Cardiac fibroblast (primary cell): ENCODE data around the gene HLX.

DNA sequence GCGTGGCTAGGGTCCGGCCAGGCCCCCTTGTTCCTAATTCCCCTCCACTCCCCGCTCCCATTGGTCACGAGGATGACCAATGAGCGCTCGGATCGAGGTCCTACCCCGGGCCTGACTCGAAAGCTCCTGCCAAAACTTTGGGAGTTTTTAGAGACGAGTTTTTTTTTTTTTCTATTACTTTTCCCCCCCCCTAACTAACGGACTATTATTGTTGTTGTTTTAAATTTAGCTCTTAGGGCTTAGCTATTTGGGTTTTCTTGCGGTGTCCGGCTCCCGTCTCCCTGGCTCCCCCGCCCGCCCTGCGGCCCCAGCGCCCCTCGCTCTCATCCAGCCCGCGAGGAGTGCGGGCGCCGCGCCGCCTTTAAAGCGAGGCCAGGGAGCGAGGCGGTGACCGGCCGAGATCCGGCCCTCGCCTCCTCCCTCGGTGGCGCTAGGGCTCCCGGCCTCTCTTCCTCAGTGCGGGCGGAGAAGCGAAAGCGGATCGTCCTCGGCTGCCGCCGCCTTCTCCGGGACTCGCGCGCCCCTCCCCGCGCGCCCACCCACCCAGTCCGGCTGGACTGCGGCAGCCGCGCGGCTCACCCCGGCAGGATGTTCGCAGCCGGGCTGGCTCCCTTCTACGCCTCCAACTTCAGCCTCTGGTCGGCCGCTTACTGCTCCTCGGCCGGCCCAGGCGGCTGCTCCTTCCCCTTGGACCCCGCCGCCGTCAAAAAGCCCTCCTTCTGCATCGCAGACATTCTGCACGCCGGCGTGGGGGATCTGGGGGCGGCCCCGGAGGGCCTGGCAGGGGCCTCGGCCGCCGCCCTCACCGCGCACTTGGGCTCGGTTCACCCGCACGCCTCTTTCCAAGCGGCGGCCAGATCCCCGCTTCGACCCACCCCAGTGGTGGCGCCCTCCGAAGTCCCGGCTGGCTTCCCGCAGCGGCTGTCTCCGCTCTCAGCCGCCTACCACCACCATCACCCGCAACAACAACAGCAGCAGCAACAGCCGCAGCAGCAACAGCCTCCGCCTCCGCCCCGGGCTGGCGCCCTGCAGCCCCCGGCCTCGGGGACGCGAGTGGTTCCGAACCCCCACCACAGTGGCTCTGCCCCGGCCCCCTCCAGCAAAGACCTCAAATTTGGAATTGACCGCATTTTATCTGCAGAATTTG, at the start of gene HLX:
Gene HLX, plus strand, starts transcription at position 174 of the 1,147 bp plus-strand sequence.
- RRBS = 1% methylated on average over 38 of the region's 106 CpGs

DNA sequence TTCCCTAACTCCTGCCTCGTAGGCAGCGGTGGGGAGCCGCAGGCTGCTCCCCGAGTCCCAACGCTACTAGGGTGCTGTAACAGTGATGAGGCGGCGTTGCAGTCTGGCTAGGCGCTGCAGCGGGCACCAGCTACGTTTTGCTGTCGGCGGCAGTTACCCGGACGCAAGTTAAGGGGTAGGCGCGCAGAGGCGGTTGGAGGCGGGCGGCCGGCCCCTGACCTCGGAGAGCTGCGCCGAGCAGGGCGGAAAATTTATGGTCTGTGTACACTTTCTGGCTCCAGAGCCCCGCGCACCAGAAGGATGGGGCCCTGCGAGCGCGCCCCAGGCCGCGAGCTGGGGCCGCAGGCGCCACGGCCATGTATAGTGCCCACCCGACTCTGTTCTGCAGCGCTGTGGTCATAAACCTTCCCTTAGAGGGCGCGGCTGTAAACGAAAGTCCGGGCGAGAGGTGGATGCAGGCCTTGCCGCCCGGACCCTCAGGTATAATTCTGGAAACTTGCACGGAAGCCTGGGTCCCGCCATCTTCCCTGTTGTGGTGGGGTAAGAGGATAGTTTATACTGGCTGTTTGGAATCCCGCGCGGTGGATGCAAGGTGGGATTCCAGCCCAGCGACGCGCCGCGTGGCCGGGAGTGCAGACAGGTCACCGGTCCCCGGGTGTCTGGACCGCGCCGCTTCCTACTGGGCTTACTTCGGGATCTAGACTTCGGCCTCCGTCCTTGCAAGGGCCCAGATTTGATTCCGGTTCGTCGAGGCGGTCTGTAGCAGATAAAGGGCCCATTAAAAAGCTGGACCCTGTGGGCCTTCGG, 15.0 kb downstream of the HLX start:
- RRBS = 21% methylated on average over 14 of the region's 67 CpGs

GRCh38 chr1:221117365-221118095, 238.3 kb downstream of the HLX start:
- RRBS = no CpG with 5 or more reads among the region's 3 CpGs

DNA sequence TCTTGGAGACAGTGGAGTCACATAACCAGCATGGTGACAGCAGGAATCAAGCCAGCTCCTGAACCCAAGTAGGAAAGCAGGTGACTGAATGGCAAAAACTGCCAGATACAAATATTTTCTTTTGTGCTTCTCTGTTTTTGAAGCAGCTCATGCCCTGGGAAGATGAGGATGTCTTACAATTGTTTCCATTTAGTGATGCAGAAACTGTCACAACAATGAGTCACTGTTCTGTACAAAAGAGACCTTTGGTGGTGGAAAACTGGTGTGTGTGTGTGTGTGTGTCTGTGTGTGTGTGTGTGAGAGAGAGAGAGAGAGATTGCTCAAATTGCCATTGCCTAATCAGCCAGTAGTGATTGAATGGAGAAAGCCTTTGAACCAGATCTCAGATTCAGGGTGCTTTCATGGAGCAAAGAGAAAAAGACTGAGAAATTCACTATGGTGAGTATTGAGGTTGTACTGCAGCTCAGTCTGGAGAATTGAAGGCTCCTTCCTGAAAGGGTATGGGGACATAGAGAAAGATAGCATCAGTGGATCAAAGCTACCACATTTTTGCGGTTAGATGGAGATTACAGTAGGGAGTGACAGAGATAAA, 406.7 kb downstream of the DUSP10 start:
- RRBS = no CpG with 5 or more reads among the region's 1 CpG

DNA sequence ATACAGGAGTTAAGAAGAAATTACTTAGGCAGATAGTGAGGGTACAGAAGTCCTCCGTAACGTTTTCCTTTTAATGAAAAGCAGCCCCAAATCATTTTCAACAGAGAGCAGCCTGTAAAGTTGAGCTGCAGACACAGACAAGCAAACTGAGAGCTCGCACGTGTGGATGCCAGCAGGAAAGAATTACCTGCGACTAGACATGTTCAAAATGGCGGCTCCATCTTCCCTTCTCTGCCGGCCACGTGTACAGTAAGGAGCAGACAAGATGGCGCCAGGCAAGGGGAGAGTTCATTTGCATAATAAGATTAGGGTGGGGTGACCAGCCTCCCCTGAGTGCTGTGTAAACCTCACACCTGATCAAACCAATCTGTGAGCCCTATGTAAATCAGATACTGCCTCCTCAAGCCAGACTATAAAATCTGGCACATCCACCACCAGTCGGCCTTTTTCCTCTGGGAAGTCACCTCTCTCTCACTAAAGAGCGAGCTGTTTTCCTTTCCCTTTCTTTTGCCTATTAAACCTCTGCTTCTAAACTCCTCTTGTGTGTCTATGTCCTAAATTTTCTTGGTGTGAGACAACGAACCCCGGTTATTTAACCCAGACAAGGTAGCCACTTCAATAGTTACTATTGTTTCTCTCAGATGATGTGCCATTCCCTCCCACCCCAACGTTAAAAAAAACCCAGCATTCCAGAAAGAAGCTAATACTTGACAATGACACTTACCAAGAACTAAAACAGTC, 27.5 kb downstream of the DUSP10 start:
- RRBS = no CpG with 5 or more reads among the region's 14 CpGs

DNA sequence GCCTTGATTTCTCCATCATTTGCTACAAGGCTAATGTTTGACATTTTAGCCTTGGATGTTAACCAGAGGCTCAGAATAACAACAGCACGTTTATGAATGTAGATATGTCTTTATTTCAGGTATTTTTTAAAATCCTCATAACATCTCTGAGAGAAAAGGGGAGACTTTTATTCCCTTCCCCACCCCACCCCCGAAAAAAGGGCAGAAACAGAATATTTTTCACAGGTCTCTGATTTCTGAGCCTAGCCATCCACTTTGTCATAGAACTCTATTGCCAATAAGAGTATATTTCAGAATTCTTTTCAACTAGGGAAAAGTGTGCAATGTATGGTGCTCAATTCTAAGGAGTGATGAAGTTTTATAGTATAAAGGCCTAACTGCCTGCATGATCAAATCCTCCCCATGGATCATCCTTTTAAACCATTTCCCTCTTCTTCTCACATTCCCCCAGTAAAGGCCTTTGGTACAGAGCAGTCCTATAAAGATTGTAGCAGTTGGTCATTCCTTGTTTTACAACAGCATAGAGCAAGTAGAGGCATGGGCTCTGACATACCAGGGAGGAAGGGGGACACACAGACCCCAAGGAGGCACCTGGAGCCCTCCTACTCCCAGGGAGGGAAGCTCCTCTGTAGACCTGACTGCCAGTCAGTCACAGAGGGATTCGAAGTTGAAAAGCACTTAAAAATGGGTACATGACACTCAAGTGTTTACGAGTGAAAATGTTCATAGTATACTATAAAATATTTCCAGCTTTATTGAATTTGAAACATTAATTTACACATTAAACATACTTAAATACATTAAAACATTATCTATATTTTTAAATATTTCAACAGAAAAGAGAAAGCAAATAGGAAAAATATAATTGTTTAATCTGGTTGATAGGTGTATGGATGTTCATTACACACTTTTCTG, 6.9 kb downstream of the DUSP10 start:
- RRBS = no CpG with 5 or more reads among the region's 4 CpGs

DNA sequence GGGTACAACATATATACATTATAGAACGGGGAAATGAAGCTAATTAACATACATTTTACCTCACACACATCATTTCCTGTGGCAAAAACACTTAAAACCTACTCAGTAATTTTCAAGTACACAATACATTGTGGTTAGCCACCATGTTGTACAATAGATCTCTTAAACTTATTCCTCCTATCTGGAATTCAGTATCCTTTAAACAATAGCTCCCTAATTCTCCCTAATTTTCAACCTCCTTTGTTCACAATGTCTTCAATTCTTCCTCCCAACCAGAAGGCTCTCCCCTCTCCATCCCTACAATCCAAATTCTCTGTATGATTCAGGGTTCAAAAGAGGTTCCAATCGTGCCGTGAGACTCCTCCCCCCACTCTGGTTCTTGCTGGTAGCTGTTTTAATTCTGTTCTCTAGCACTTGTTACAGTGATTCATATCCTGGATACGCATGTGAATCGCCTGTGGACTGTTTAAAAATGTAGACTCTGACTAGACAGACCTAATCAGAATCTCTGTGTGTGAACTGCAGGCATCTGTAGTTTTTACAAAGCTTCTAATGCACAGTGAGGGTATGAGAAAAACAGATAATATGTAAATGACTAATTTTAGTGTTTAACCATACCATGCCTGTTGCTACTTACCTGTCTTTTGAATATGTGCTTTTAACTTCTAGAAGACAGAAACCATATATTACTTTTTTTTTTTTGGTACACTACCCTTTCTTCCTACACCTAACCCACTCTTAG, 87.7 kb upstream of the DUSP10 start:
- RRBS = no CpG with 5 or more reads among the region's 5 CpGs

DNA sequence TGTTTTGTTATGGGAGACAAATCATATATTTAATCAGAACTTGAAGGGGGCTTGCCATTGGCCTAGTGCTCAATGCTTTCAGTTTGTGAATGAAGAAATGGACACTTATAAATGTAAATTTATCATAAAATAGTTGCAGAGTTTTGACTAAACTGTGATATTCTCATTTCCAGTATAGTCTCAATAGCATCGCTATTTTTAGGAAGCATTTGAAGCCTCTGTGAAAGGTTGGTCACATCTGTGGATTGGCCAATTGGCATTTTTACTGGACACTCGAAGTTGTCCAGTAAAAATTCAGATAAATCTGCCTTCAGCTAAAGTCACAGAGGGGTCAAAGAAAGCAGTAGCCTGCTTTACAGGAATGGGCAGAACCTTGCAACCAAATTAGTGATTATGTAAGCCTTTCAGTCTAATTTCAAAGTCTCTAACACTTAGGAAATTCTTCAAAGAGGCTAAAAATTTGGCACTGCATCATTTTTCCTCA, 318.2 kb upstream of the DUSP10 start:
- RRBS = no CpG with 5 or more reads among the region's 2 CpGs

DNA sequence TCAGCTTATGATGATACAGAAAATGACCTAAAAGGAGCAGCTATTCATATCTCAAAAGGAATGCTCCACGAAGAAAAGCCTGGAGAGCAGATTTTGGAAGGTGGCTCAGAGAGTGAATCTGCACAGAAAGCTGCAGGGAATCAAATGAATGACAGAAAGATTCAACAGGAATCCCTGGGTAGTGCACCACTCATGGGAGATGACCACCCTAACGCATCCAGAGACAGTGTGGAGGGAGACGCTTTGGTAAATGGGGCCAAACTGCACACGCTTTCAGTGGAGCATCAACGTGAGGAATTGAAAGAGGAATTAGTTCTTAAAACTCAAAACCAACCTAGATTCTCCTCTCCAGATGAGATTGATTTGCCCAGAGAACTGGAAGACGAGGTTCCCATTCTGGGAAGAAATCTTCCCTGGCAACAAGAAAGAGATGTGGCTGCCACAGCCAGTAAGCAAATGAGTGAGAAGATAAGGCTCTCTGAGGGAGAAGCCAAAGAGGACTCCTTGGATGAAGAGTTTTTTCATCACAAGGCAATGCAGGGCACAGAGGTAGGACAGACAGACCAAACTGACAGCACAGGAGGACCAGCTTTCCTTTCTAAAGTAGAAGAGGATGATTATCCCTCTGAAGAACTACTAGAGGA, 11.0 kb downstream of the MIA3 start:
- RRBS = no CpG with 5 or more reads among the region's 6 CpGs

DNA sequence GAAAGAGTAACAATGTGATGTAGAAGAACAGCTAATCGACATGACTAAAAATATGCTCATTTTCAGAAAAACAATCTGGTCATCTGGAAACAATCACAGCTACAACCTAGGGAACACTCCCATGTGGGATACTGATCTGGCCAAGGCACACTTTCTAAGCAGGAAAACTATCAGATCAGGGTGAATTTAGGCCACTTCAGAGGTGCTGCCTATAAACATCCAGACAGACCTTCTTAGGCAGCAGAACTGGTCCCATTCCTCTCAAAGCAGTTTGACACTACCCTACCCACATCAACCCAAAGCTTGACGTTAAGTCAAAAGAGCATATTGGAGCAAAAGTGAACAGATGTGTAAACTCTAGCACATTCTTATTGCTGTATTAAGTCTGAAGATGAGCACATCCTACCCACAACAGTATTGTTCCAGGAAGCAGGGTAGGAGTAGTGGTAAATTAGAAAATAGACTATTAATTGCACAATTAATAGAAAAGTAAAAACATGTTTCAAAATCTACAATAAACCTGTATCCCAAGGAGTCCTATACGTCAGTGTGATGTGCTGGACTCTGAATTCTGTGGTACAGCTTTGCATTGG, 43.0 kb downstream of the AIDA start:
- RRBS = no CpG with 5 or more reads among the region's 3 CpGs

DNA sequence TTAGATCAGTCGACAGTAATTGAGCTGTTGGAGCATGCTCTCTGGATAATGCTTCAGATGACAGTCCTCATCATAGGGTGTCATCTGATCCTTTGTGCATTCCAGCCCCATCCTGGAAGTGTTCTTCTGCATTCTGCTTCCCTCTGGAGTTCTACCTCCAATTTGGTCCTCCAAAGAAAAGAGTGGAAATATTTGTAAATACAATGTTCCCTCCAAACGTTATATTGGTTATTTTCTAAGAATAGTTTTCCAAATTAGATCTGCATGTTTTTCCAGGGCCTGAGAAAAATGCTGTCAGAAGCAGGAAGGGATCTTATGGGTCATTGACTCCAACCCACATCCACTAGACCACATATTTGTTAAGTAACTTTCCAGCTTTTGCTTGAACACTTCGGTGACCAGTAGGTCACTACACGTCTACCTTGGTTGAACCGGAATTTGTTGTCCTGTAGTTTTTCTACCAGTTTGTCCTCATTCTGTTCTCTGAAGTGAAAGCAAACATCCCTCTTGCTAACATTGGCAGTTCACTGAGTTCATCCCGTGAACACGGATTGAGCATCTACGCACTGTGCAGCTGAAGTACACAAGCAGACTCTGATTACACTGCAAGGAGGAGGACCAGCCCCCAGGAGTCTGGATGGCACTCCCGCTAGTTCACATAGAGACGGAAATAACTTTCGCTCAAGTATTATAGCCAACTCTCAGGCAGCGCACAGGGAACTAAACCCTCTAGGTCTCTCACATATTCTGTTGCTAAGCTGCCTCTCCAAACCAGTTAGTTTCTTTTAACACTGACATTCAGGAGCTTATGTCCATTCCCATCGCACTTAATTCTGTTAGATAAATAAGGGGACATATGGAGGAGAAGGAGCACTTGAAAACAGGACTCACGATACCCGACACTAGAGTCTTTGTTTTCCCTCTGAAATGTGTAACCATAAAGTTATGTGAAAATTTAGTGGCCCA, 135.8 kb downstream of the TLR5 start:
- RRBS = no CpG with 5 or more reads among the region's 15 CpGs

- RRBS = no CpG with 5 or more reads among the region's 3 CpGs
Observed at GRCh38 chr1:223041480-223041976, 101.5 kb downstream of the TLR5 start.

GRCh38 chr1:223143699-223144314, 759 bp upstream of the TLR5 start:
- RRBS = no CpG with 5 or more reads among the region's 10 CpGs

DNA sequence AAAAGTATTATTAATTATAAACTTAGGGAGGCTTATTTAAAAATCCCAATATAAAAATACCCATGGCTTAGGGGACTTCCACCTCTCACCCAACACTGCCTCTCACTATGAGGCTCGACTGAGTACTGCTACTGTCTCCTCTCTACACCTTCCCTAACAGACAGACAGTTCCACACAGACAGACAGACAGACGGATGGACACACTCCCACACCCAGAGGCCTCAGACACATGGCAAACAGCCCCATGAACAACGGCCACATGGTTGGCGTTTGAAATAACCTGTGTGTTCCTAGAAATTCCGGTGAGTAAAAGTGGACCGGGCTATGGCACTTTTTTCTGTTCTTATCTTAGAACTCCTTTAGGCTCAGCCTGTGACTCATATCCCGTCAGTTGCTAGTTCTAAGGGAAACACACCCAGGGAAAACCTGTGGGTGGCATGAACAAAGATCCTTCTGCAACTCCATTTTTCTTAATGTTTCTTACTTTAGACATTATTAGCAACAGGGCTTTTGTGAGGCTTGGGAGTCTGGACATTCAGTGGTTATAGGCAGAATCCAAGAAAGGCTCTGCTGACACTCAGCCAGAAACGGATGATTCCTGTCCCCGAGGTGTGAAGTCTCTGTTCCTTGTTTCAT, 90.4 kb upstream of the TLR5 start:
- RRBS = no CpG with 5 or more reads among the region's 9 CpGs

DNA sequence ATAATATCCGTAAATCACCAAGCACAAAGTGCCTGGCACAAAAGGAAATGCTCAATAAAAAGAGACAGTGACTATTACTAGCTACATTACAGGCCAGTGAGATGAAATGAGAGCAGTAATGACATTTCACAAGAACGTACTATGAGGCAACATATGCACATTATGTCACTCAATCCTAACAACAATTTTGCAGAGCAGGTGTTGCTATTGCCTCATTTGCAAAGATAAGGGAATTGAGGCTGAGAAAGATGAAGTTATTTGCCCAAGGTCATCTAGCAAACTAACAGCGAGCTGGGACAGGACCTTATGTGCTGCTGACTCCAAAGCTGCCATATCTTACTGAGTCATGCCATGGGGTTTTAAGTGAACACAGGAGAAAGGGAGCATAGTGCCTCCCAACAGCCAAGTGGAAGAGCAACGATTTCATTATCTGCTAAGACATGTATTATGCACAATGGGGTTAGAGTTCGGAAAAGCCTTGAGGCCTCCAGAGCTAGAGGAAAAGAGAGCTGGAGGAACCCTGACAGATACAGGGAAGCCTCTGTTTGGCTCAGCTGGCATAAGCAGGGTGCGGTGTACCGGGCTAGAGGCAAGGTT, 107.3 kb upstream of the TLR5 start:
- RRBS = no CpG with 5 or more reads among the region's 7 CpGs

GRCh38 chr1:223258725-223259091, 105.3 kb downstream of the SUSD4 start:
- RRBS = no CpG with 5 or more reads among the region's 6 CpGs

GRCh38 chr1:223504561-223505115, 111.4 kb downstream of the CCDC185 start:
- RRBS = no CpG with 5 or more reads among the region's 5 CpGs

- RRBS = no CpG with 5 or more reads among the region's 18 CpGs
Observed at GRCh38 chr1:223622172-223623125, 43.1 kb downstream of the CAPN8 start.

DNA sequence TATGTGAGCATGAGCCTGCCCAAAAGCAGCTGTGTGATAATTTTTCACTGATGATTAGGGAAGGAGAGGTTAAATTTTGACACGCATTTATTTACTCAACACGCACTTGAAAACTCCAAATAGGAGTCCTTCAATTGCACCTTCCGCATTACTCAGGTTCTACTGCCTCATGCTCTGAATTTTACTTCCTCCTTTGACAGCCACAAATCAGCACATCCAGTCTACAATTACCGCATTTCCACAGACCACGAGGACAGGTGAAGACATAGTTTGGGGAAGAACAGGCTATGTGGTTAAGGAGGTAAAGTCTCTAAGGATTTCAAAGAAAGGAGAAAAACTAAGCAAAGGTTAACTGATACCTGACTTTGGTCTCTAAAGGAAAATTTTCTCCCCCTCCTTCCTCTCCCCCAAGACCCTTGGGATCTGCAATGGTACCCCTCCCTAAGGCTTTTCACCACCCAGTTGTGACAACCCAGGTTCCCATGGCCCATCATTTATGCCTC, 2.5 kb downstream of the CAPN8 start:
- RRBS = no CpG with 5 or more reads among the region's 5 CpGs